Measurements from ENCODE around the genes COASY and AOC3.

- RRBS: 6% methylated on average over 12 of the region's 30 CpGs
Observed at GRCh38 chr17:42276770-42277466, 727 bp upstream of the STAT5B start.

GRCh38 chr17:42310472-42310636 is 22.1 kb downstream of the STAT5A start:
- RRBS: no CpG with 5 or more reads among the region's 8 CpGs

DNA sequence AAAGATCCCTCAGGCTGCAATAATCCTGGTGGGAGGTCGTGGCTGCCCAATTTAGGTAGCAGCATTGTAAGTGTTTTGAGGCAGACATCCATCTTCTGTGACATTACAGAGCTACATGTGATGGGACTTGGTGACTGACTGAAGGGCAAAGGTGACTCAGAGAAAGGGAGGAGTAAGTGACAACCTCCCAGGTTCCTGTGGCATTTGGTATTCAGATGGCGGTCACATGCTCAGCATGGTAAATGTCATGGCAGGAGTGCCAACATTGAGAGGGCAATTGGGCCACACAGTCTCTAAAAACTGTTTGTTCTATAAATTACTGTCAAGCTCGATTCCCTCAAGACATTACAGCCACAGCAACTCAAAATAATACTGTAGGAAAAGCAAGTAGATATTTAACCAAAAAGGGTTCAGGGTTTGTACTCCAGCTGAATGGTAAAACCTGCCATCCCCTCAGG is 26.4 kb downstream of the STAT3 start:
- RRBS: no CpG with 5 or more reads among the region's 3 CpGs

DNA sequence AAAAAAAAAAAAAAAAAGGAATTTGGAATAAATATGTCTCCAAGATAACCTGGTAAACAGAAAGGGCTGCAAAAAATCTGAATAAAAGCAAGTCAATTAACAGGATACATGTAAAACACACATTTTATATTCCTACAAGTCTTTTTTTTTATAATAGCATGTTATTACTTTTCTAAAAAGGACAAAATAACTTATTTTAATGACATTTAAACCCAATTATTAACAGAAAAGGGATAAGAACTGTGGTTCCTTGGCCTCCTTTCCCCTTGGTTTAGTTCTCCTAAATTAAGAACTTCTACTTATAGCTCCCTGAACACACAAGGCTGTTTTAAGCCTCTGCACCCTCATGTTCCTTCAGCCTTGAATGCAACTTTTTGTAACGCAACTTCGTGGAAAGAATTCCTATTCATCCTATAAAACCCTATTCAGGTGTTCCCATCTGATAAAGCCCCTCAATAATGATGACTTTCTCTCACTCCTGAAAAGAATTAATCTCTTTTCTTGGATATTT is 6.5 kb downstream of the STAT3 start:
- RRBS: no CpG with 5 or more reads among the region's 2 CpGs

DNA sequence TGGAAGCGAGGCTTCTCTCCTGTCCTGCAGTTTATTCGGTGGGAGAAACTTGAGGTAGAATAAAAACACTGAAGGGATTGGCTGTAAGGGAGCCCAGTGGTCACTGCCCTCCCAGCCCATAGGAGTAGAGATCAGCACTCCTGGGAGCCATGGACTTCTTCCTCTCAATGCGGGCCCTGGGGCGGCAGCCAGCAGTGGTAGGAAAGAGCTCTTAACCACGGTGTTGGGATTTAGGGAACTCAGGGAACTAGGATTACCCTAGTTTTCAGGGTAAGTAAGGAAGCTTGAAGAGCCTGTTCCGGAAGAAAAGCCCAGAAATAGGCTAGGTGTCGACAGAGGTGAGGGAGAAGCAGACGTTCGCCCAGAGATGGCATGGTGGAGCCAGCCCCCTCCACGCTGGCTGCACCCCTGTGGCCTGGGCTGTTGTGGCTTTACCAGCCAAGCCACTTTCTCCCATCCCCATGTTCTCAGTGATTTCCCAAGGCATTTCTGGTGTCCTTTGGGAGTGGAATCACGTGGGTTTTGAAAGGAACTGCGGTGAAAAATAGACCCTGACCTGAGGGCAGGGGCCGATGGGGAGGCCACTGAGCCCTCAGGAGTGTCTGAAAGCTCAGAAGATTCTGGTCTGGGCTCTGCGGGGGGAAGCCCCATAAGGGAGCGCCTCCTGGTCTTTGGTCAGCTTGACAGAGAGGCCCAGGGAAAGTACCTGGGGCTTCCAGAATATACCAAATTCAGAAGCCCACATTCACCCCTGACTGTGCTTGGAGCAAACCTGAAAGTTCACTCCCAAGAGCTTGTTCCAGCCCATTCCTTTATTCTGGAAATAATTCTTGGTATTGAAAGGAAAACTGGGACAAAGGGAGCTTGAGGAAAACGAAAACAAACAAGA is 23.5 kb upstream of the NAGLU start:
- RRBS: no CpG with 5 or more reads among the region's 16 CpGs

DNA sequence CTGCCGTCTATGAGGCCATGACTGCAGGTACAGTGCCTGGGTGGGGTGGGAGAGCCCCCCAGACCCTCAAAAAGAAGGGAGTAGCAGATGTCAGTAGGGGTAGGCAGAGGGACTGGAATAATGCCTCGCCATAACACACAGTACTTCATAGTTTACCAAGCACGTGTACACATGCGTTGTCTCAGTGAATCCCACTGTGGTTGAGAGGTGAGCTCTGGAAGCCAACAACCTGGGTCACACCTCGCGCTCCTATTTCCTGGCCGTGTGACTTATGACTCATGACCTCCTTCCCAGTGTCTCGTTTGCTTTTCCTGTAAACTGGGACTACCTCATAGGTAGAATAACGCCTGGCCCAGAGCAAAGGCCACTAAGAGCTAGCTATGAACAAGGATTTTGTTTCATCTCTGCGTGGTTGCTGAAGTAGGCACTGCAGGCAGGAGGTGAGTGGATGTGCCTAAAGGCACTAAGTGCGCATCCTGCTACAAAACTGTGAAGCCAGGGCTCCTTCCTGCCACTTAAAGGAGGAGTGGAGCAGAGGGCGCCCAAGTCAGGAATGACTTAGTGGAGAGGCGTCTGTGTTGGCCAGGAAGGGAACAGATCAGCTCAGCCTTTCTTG is 5.2 kb downstream of the NAGLU start:
- RRBS: no CpG with 5 or more reads among the region's 13 CpGs

DNA sequence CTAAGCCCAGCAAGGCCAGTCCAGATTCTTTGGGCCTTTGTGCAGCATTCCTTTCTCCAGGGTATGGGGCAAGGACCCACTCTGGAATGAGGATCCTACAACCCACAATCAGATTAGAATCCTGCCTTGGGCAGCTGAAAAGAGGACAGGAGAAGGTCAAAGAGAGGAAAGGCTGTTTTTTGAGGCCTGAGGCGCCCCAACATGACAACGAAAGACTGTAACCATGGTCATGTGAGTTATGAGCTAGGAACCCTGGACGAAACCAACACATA is 6.7 kb upstream of the HSD17B1 start:
- RRBS: no CpG with 5 or more reads among the region's 3 CpGs

DNA sequence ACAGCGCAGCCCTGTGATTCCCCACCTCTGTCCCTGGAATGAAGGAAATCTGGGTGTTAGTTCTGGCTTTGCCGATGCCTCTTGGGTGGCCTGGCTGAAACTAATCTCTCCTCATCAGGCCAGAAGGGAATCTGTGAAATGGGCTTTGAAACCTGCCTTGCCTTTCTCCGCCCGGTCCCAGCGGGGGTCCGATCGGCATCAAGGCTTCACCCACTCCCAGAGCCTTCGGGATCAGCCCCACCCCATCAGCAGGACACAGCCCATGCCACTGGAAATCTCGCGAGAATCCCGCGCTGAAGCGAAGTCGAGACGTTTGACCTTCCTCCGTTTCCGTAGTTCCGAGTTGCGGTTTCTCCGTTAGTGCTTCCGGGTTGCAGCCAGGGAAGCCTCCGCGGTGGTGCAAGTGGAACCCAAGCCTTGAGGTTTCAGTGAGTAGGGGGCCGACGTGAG is at the start of gene COASY:
TSS of gene COASY (plus strand) at position 357 of the 450 bp plus-strand sequence.
- RRBS: no CpG with 5 or more reads among the region's 25 CpGs

DNA sequence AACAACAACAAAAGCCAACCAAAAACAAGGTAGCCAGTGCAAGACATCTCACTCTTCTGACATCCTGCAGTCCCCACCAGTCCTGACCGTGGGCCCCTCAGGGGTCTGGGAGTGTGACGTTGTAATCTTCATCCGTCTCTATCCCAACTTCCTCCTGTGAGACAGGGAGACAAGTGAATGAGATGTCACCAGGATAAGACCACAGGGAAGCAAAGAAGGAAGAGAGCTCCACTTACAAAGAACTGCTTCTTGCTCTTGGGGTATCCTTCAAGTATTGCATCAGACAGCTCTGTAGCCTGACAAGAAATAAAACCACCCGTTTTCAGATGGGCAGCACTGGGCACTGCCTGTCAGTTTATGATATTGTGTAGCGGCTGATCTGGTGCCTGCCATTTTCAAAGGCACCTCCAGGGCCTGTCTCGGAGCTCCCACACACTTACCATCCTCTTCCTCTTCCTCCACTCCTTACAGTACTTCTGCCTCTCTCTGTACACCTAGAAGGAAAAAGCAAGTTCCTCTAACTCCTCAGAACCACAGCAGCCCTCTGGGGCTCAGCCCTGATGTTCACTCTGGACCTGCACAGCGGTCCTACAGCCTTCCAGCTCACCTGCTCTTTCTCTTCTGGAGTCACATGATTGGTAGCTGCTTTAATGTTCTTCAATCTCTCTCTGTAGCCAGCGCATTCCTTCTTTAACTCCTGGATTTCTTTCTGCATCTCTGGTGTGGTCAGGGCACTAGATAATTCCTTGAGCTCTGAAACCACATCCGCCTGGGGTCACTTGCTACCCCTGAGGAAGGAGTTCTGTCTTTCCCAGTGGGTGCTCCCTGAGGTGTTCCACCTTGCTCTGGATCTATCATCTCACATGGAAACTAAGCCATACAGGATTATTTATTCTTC is 4.4 kb downstream of the PSMC3IP start:
- RRBS: no CpG with 5 or more reads among the region's 9 CpGs

DNA sequence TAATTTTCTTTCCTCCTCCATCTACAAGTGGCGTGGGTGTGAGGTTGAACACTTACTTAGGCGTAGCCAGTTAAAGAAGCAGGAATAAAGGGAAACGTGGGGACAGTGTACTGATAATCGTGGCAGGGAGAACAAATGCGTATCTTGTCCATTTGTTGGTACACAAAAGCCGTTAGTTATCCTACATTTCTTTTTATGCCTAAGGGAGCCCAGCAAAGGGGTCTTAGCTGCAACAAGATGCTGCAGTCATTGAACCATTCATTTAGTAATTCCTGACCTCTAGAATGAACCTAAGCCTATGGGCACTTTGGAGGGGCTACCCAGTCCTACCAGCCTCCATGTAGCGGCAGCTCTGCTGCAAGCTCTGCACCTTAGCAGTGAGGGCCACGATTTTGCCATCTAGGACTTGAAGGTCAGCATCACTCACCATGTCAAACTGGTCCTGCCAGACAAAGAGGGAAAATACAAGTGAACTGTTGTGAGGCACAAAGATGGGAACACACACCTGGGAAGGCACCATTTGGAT is 3.7 kb downstream of the PSMC3IP start:
- RRBS: no CpG with 5 or more reads among the region's 8 CpGs

- RRBS: 16% methylated on average over 3 of the region's 29 CpGs
Observed at GRCh38 chr17:42683473-42684118, 1.3 kb downstream of the CNTNAP1 start.

DNA sequence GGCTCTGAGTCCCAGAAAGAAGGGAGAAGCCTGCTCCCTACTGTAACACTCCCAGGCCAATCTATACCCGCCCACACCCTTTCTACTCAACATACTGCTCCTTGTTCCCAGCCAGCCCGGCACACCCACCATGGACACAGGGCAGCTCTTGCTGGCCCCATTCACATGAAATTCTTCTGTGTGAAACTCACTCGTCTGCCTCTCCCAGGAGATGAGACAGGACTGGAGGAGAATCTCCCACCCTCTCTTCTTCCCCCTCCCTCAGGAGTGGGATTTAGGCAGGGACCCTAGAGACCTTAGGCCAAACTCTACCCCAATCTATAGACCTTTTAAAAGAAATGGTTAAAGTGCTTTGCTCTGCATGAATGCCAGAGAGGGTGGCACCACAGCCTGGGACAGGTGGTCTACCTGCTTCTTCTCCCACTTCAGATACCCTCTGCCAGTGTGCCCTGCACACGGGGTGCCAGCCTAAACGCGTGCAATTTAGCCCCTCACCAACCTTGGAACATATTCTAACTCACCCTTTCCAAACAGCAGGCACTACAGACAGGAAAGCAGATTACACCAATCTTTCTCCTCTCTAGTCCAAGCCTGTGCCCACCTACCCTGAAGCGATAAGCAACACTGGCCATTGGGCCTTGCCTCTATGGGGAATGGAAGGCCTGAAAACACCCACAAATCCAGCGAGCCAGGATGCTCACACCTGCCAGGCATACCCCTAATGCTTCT is 18.8 kb downstream of the CNTNAP1 start:
- RRBS: no CpG with 5 or more reads among the region's 8 CpGs

DNA sequence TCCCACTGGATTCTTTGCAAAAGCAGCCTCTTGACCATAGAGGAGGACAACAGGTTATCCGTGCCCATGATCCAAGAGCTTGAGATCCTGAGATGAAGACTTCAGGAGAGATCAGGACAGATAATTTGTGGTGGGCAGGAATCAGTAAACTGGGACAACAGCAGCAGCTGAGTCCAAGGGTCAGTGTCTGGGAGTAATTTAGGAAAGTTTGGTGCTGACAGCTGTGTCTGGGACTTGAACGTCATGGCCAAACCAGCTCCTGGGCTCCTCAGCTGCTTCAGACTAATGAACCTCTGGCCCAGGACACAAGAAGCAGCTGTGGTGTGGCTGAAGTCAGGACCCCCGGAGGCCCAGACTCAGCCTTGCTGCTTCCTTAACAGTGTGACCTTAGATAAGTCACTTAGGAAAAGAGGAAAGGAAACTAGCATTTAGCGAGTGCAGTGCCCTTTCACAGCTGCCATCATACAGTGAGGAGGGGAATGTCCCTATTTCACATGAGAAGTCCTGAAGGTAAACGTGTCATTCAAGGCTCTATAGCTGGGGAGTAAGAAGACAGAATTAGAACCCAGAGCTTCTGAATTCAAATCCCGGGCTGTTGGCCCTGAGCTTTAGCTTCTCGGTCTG is 1.1 kb upstream of the RAMP2 start:
- RRBS: no CpG with 5 or more reads among the region's 7 CpGs

GRCh38 chr17:42773643-42773981 is 363 bp downstream of the VPS25 start:
- RRBS: 1% methylated on average over 5 of the region's 18 CpGs

GRCh38 chr17:42789818-42790731 is 8.4 kb downstream of the COA3 start:
- RRBS: no CpG with 5 or more reads among the region's 11 CpGs

GRCh38 chr17:42796776-42798057 is 1.3 kb downstream of the COA3 start:
- RRBS: no CpG with 5 or more reads among the region's 10 CpGs

DNA sequence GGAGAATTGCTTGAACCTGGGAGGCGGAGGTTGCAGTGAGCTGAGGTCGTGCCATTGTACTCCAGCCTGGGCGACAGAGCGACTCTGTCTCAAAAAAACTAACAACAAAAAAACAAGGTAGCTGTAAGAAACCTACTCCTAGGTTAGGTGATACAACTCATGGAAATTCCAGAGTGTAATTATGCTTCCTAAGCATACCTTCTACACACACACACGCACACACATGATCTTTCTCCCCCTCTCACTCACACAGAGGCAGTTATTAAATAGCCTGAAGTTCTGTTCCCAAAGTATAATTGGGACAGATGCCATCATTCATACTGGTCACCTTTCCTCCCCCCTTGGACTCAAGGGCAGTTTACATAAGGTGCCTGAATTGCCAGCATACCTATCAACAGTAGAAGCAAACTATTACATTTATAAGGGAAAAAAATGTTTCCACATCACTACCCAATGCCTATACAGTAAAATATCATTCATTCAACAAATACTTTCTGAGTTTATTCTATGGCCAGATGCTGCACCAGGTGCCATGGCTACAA is 6.1 kb downstream of the CNTD1 start:
- RRBS: no CpG with 5 or more reads among the region's 5 CpGs

GRCh38 chr17:42850738-42851773 is at the start of gene AOC3:
Gene AOC3, plus strand, starts transcription at chr17:42851199.
- RRBS: 35% methylated on average over 6 of the region's 22 CpGs

DNA sequence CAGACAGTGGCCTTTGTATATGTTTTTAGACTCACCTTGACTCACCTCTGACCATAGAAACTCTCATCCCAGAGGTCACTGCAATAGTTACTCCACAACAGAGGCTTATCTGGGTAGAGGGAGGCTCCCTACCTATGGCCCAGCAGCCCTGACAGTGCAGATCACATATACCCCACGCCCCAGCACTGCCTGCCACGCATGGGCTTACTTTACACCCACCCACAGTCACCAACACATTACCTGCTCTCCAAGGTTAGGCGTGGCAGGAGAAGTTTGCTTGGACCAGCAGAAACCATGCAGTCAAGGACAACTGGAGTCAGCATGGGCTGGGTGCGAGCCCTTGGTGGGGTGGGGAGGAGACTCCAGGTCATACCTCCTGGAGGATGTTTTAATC is 2.2 kb upstream of the G6PC1 start:
- RRBS: no CpG with 5 or more reads among the region's 4 CpGs

DNA sequence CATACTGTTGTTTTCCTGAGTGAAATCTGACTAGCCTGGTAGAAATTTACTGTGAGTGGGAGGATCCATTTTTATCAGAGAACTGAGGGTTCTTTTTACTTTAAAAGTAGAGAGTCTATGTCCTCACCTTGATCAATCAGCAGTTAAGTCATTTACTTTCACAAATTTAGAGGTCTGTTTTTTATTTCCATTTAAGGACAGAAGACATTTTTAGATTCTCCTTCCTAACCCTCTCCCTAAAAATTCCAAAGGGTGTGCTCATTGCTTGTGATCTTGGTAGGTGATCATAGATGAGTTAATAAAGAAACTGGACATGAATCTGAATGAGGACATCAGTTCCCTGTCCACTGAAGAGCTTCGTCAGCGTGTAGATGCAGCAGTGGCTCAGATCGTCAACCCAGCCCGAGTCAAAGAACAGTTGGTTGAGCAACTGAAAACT is 8.7 kb downstream of the RUNDC1 start:
- RRBS: no CpG with 5 or more reads among the region's 4 CpGs

Measured in zone of skin (tissue), 1 donor.